Astrocyte (in vitro differentiated cells and primary cell): ENCODE data around the genes TMIGD2 and MYDGF.

- PRO-cap, result no peak
- RRBS, 2 experiments, result no CpG with 5 or more reads among the region's 1 CpG
Measured at GRCh38 chr19:4081308-4081789, 14.7 kb upstream of the ZBTB7A start.

- PRO-cap, result no peak
- RRBS, 2 experiments, result no CpG with 5 or more reads among the region's 8 CpGs
Measured at GRCh38 chr19:4152551-4153092, 809 bp upstream of the CREB3L3 start.

- PRO-cap, result no peak
- RRBS, 2 experiments, result no CpG with 5 or more reads among the region's 21 CpGs
Measured at GRCh38 chr19:4284180-4285051, 5.3 kb downstream of the SHD start.

GRCh38 chr19:4302201-4302560 is at the start of gene TMIGD2:
Gene TMIGD2 (minus strand): TSS chr19:4302389.
- PRO-cap, result no peak
- RRBS, 2 experiments, result 70% methylated on average over 3 of the region's 8 CpGs; no CpG with 5 or more reads in 1 of the 2 experiments

DNA sequence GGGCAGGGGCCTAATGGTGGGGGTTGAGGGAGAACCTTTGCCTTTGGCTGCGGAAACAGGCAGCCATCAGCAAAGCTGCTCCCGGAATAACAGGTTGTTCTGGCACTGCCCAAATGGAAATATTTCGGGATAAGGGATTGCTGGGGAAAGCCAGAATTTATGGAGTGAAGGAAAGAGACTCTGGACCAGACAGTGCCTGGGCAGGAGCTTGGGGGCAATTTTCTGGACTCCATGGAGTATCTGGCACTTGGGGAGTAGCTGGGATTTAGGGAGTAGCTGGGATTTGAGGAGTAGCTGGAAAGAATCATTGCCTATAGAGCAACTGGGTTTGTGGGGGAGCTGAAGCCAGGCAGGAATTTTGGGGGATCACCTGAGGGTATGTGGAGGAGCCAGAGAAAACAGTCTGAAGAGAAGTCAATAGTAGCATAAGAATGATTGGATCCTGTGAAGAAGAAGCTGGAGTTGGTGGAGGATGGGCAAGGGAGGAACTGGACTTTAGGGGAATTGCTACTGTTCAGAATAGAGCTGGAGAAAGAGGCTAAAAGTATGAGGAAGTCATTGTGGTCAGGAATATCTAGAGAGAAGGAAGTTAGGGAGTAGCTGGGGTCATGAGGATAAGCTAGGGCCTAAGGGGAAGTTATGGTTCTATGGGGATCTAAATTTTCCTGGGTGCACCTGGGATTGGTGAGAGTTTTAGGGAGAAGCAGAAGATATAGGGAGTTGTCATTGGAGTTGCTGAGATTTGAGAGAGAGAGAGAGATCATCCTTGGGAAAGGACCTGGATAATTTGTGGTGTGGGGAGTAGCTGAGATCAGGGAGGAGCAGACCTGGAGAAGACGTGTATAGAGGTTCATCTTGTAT is 14.8 kb downstream of the FSD1 start:
- PRO-cap, result no peak
- RRBS, 2 experiments, result no CpG with 5 or more reads among the region's 4 CpGs

GRCh38 chr19:4326595-4327103 is 12.0 kb downstream of the STAP2 start:
- PRO-cap, result no peak
- RRBS, 2 experiments, result 4% methylated on average over 10 of the region's 29 CpGs; no CpG with 5 or more reads in 1 of the 2 experiments

GRCh38 chr19:4328095-4329145 is 10.2 kb downstream of the STAP2 start:
- PRO-cap, result no peak
- RRBS, 2 experiments, result 3 to 6% methylated on average over 6 to 10 of the region's 61 CpGs

- PRO-cap, result no peak
- RRBS, 2 experiments, result 33 to 48% methylated on average over 4 of the region's 59 CpGs
Measured at GRCh38 chr19:4360706-4361892, 17.7 kb downstream of the MPND start.

DNA sequence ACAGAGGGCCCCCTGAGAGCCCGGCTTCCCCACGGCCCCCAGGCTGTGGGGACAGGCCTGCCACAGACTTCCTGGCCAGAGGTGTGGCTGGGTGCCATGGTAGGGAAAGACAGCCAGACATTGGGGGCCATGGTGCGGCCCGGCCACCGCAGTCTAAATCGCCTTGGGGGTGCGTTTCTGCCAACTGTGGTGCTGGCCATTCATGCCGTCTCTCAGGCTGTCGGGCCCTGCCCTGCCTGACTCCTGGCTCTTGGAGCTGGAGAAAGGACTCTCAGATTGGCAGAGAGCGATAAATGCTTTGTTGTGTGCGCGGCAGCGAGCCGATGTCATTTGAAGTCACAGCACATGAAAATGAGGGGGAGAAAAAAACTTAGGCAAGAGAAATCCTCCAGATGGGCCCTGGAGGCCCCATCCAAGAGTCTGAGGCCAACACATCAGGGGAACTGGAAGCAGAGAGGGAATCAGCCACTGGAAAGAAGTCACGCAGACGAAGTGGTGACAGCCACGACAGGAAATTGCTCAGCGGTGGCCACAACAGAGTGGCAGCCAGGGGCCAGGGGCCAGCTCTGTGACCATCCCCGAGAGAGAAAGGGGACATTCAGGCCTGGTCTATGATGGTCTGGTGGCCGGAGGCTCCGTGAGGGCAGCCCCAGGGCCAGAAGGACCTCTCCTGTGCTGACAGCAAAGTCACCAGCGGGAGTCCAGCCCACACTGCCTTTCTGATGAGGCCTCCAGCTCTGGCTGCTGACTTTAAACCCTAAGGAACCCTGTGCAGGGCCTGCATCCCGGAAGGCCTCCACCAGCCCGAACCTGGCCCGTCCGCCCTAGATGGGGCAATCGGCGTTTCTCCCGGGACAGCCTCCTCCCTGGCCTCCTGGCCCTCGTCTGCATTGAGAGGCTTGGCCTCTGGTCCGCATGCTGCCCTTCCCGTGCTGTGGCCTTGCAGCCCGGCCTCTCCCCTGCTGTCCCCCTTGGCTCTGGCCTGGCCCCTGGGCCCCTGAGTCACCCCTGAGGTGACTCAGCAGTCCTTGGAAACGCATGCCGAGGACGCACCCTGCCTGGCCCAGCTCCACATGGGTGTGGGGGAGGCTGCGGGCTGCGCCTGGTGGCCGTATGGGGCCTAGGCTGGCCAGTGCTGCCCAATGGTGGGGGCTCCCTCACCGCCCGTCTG is 26.2 kb downstream of the SH3GL1 start:
- PRO-cap, result no peak
- RRBS, 2 experiments, result 14 to 29% methylated on average over 8 to 14 of the region's 41 CpGs

GRCh38 chr19:4393900-4394876 is 6.2 kb downstream of the SH3GL1 start:
- PRO-cap, result no peak
- RRBS, 2 experiments, result no CpG with 5 or more reads among the region's 16 CpGs

- PRO-cap, result no peak
- RRBS, 2 experiments, result no CpG with 5 or more reads among the region's 35 CpGs
Measured at GRCh38 chr19:4408678-4409903, 6.7 kb downstream of the CHAF1A start.

- PRO-cap, result no peak
- RRBS, 2 experiments, result 91 to 100% methylated on average over 1 to 2 of the region's 25 CpGs
Measured at GRCh38 chr19:4445248-4445763, 12.3 kb downstream of the UBXN6 start.

- PRO-cap, result no peak
- RRBS, 2 experiments, result 53% methylated on average over 2 of the region's 4 CpGs; no CpG with 5 or more reads in 1 of the 2 experiments
Measured at GRCh38 chr19:4452980-4453233, 4.7 kb downstream of the UBXN6 start.

GRCh38 chr19:4472434-4472557 is 199 bp downstream of the HDGFL2 start:
- PRO-cap, result no peak
- RRBS, 2 experiments, result 3 to 5% methylated on average over 2 to 3 of the region's 9 CpGs

DNA sequence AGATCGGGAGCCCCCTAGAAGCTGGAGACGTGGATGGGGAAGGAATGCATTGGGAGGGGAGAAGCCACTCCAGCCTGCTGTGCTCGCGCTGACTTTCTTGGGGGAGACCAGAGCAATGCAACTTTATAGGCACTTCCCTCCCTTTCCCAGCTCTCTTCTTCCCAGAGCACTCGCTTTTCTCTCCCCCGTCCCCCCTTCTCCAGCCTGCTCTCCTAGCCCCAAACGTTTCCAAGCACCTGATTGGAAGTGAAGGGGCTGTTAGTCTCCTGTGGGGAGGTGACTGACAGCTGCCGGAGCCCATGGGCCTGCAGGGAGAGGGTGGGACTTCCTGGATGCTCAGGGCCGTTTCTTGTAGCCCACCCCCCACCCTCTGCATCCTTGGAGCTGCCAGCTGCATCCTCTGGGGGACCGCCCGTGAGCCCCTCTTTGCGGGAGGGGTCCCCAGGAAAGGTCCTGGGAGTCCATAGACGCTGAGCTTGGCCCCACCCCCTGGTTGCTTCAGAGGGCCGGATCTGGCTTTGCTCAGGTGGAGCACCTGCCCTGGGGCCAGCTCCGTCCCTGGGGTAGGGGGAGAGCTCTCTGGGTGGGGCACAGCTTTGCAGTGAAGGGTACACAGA is 2.5 kb downstream of the HDGFL2 start:
- PRO-cap, result no peak
- RRBS, 2 experiments, result no CpG with 5 or more reads among the region's 15 CpGs

DNA sequence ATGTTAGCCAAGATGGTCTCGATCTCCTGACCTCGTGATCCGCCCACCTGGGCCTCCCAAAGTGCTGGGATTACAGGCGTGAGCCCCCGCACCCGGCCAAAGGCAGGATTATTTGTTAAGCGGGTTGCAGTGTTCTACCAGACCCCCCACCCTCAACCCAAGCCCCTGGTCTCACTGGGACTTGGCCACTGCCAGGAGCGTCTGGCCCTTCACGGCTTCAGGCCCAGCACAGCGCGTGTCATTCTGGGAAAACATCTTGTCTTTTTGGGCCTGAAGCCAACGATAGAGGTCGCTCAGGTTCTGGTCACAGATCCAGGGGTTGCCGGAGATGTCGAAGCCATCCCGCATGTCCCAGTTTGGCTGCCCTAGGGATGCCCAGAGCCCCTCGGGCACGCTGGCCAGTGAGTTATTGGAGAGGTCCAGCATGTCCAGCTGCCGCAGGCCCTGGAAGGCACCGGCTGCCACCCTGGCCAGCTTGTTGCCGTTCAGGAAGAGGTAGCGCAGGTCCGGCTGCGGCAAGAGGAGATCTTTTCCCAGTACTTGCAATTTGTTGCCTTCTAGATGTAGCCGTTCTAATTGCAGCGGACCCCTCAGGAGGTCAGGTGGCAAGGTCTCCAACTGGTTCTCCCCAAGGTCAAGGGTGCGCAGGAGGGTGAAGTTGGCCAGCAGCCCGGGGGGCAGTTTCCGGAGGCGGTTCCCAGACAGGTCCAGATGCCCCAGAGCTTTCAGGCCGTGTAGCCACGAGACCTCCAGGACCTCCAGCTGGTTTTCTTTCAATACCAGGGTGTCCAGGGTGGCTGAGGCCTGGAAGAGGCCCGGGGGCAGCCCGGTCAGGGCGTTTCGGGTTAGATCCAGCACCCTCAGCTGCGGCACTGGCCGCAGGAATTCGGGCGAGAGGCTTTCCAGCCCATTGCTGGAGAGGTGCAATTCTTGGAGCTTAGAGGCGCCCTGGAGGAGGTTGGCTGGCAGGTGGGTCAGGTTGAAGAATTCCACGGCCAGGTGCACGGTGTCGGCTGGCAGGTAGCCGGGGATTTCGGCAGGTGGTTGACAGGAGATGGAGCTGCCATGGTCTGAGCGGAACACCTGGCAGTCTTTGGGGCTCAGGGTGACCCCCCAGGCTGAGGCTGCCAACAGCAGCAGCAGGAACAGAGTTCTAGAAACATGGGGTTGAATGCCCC is 1.7 kb downstream of the LRG1 start:
- PRO-cap, result no peak
- RRBS, 2 experiments, result 80% methylated on average over 4 to 7 of the region's 47 CpGs

DNA sequence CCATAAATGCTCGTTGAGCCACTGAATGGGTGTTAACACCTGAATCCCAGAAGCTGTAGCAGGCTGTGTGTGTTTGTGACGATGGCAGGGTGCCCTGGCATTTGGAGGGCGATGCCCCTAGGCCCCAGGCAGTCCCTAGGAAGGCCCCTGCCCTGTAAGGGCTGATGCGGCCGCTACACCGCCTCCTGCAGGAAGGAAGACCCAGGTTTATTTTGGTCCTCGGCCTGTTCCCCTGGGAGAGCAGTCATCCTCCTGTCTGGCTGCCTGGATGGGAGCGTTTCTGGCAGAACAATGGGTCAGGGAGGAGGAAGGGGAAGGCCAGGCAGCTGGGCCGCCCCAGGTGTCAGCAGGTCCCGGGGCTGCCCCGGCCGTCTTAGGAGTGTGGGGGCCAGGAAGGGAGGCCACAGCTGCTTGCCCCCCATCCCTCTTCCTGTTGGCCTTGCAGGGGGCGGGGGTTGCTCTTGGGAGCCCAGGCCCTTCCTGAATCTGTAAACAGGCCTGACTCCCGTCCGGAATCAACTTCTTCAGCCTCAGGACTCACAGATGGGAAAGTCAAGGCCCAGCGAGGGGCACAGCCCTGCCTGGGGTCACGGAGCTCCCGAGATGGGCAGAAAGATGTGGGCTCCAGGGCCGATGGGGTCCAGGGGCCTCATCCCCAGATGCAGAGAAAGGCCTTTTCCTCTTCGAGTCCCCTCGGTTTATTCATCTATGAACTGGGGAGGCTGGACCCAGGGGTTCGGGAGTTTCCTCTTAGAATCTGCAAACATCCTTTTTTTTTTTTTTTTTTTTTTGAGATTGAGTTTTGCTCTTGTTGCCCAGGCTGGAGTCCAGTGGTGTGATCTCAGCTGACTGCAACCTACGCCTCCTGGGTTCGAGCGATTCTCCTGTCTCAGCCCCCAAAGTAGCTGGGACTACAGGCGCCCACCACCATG is 9.1 kb downstream of the TNFAIP8L1 start:
- PRO-cap, result no peak
- RRBS, 2 experiments, result no CpG with 5 or more reads among the region's 26 CpGs

DNA sequence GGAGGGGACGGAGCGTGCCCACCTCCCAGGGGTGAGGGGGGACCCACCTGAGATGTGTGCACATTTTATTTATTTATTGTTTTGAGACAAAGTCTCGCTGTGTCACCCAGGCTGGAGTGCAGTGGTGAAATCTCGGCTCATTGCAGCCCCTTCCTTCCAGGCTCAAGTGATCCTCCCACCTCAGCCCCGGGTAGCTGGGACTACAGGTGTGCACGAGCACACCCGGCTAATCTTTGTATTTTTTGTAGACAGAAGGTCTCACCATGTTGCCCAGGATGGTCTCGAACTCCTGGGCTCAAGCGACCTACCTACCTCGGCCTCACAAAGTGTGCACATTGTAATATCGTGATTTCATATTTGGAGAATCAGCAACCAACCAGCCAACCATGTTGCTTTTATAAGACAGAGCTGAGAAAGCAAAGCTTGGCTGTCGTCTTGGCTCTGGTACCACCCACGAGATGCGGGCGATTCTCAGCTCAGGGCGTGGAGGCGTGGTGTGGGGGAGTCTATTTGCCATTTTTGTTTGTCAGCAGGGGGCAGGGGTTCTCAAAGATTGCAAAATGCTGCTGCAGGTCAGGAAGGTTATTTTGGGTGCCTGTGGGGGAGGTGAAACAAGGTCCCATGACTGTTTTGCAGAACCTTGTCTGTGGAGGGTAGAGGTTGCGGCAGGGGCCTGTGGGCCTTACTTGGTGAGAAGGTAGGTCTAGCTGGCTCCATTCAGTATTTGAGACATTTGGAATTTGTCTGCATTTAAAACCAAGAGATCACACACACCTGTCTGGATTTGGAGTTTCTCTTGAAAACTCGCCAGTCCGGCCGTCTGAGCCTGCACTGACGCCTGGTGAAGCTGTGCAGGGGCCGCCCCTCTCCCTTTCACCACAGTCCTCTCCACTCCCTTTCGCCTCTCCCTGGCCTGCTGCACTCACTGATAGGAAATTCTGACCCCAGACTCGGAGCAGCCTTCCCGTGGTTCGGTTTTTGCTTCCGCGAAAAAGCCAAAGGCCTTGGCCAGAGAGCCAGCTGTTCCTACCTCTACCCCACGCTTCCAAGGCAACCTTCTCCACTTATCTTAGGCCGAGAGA is 15.3 kb downstream of the TNFAIP8L1 start:
- PRO-cap, result no peak
- RRBS, 2 experiments, result no CpG with 5 or more reads among the region's 31 CpGs

DNA sequence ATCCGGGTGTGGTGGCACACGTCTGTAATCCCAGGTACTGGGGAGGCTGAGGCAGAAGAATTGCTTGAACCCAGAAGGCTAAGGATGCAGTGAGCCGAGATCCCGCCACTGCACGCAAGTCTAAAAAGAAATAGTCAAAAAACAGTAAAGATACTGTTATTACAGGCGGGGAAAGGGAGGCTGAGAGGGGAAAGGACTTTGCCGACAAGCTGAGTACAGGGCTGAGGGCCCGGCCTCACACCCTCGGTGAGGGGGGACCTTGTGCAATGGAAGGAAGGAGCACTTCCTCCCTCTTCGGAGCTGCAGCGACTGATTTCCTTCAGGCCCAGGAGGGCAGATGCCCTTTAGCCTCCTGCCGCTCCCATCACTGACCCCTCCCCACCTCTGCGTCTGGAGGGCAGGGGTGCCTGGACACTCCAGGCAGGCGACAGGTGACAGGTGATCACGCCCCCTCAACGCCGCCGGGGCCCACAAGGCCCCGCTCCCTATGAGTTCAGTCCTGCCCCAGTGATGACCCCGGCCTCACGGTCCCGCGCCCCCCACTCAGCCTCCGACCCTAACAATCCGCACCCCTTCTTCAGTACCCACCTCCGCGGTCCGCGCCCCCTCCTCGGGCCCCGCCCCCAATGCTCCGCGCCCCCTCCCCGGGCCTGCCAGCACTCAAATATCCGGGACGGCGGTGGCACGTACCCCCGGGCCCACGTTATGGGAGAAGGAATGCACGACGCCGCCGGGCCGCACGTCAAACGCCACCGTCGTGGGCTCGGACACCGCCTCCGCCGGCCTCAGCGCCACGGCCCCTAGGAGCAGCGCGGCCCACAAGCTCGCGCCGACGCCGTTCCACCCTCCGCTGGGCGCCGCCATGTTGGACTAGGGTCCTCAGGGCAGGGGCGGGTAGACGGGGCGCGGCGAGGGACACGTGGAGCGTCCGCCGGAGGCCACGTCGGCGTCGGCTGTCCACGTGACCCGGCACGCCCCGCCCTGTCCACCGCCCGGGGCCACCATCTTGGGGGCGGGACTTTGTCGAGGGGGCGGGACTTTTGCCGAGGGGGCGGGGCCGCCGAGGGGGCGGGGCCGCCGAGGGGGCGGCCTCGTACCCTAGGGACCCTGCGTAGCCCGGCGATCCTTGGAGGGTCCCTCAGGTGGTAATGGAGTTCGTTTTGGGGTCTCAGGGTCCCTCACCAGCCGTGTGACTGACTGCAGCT is at the start of gene MYDGF:
TSS of gene MYDGF (minus strand) at position 872 of the 1,205 bp plus-strand sequence.
- PRO-cap, result unidirectional peak, plus-strand start at position 246 of the sequence; bidirectional peak, plus-strand start at position 500 of the sequence, minus-strand start at position 311 of the sequence; unidirectional peak, minus-strand start at position 872 of the sequence
- RRBS, 2 experiments, result 2% methylated on average over 13 to 23 of the region's 101 CpGs

DNA sequence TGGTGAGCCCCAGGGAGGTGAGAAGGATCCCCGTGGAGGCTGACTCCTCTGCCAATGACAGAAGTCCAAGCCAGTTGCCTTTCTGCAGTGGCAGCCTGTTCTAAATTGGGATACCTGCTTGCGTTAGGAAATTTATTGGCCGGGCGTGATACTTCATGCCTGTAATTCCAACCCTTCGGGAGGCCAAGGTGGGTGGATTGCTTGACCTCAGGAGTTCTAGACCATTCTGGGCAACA is 1.4 kb upstream of the MYDGF start:
- PRO-cap, result no peak
- RRBS, 2 experiments, result no CpG with 5 or more reads among the region's 5 CpGs